Umbilical cord (tissue), 2 donors: ENCODE data around the gene CHRNG.

DNA sequence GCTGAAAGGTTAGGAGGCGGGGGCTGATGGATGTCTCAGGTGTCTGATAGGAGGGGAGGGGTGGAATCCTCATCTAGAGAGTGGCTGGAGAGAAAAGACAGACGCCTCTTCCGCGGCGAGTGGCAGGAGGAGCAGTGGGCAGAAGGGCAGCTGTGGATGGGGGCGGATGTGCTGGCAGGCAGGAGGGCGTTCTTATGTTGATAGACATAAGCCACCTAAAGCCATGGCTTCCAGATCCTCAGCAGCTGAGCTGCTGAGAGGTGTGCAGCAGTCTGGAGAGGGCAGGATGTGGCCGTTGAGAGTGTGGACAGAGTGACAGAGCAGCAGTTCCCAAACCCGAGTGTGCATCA lies 3.2 kb upstream of the ITM2C start:
- RAMPAGE, long total RNA: no peak

DNA sequence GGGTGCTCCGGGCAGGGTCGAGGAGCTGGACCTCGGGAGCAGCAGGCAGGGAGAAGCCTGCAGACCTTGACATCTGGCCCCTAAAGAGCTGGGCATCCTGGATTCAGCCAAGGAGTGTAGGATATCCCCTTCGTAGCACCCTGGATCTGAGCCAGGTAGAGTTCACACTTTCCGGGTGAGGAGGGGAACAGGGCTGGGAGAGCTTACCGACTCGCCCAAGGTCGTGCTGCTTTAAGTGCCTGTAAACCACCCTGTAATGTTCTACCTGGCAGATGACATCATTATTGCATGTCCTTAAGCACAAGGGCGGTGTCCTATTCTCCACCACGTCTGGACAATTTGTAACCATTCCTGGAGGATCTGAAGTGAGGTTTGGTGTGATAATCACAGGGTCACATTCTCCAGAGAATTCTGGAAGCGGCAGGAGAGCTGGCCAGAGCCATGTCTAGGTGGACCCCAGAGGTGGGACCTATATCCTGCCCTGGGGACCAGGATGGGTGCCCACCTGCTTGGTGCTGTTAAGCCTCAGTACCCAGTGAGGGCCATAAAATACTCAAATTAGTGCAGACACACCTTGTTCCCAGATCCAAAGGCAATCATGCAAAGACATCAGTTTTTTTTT lies 14.7 kb downstream of the ITM2C start:
- RAMPAGE, long total RNA: no peak

DNA sequence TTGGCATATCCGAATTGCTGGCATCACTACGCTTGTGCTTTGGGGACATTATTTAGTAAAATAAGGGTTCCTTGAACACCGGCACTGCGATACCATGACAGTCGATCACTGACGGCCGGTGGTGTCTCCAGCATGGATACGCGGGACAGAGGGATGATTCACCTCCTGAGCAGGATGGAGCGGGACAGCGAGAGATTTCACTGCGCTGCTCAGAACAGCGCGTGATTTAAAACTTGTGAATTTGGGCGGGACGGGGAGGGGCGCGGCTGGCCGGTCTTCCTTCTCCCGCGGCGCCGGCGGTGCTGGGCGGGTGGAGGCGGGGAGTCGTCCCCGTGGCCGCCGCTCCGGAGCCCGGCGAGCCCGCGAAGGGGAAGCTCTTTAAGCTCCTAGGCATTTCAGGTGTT lies 32.2 kb upstream of the GPR55 start:
- RAMPAGE, long total RNA: no peak

DNA sequence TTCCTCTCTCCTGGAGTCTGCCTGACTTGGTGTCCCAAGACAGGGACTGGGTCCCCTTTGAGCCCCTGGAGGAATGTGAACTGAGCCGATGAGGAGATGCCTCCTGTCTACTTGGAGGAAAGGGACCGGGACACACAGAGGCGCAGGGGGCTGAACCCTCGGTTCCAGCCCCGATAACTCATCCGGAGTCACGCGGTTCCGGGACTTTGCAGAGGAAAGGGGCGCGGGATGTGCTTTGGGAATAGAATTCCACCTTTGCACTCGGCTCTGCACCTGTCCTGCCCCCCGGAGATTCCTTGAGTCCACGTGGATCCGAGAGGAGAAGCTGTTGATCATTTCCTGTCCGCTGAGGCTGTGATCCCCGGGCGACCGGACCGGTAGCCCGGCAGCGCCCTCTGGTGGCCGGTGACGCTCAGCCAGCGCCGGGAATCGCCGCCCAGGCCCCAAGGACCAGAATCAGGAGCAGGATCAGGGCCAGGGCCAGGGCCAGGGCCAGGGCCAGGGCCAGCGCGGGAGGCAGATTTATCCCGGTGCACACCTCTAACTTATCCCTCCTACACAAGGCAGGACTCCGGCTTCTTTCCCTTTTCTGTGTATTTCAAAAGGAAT lies 8.8 kb upstream of the SPATA3 start:
- RAMPAGE, long total RNA: no peak

DNA sequence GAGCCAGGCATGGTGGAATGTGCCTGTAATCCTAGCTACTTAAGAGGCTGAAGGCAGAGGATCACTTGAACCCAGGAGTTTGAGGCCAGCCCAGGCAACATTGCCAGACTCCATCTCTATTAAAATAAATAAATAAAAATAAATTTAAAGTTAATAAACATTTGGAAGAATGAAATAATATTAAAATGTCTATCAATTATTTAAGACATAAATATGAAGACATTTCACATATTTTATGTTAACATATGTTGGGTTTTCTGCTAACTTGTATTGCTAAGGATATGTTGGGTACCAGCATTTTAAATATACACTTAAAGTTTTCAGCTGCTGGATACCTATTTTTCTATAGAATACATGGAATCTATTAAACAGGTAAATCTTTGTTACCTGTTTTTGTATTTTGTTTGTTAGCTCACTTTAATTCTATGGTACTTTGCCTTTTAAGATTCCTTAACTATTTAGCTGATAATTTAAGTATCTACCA lies 3.6 kb downstream of the HTR2B start:
- RAMPAGE, long total RNA: no peak

GRCh38 chr2:231159318-231160147 lies 34.7 kb upstream of the HTR2B start:
- RAMPAGE, long total RNA: no peak

DNA sequence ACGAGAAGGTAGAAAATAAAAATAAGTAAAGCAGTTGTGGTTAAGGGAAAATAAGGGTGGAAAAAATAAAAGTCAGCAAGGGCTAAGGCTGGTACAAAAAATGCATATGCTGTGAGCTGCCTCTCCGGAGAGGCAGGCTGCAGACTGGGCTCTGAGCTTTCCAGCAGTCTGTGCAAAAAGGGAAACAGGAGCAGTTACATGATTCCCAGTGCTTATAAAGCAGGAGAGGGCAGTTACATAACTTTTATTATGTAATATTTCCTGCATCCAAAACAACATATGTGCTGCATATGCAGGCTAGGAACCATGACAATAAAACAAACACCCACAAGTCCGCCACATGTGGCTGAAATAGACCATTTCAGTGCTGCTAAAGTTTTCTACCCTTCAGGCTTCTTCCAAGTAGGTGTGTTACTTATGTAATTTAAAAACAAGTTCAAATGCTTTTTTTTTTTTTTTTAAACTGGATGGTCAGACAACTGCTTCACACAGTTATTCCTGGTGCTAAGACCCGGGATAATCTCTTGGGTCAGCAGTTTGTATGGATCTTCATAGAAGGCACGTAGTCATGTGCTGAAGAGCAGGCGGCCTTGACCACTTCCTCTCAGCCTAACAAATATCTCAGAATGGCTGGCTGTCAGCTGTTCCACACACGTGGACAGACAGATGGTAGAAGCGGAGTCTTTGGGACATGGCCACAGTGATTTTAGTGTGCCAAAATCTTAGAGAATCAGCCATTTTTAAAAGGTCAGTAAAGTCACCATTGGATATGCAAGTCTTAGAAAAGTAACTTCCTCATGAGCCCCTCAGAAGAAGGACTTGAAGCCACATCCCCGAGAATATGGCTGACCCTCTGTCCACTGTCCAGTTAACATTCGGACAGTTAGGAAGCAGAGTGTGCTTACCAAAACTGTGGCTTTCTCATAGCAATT lies 43.5 kb downstream of the ARMC9 start:
- RAMPAGE, long total RNA: no peak

DNA sequence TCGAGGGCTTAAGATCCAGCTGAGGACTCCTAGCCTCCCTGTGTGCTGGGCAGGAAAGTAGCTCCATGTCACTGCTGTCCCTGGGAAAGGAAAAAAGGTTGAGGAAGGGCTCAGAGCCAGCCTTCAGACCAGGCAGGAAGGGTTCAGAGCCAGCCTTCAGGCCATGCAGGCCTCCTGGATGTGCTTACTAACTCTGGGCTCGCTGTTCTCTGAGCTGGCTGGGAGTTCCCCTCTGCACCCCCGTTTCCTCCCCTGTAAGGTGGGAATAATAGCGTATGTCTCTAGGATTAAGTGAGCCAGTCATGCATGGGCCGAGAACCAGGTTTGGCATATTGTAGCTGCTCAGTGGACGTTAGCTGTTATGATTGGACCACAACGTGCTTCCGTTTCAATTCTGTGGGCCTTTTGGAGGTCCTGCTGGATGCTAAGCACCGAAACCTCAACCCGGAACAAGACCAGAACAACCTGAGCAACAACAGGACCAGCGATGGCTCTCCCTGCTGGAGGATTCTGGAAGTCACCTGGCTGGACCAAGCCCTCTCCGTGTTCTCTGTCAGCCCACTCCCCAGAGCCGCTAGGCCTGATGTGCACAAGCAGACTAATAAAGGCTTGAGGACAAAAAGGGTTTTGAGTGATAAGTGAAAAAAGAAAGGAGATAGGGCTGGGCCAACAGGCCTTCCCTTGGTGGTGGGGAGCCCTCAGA lies 989 bp upstream of the B3GNT7 start:
- RAMPAGE, long total RNA: no peak

- RAMPAGE, long total RNA: no peak
Observed at GRCh38 chr2:231400929-231401764, 5.6 kb downstream of the B3GNT7 start.

DNA sequence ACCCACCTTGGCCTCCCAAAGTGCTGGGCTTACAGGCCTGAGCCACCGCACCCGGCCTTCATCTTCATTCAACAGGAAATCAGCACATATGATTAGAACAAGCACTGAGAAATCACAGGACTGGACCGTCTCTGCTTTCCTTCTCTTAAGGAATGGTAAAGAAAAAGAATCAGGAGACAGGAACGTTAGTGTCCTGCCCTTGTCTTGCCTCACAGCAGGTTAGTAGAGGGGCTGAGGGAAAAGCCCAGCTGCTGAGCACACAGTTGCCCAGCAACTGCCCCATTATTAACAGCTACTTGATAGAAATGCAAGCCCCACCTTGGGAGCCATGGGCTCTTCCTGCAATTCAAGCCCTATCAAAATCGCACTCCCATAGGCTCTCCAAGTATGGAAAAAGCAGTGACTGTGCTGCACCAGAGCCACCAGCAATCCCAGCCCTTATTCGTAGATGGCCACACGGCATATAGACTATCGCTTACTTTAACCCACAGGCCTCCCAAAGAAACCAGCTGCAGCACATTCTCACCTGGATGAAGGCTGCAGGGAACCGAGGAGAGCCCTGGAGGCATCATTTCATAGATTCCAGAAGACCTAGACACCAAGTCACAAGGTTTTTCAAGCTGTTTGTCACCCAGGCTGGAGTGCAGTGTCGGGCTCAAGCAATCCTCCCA lies 11.6 kb downstream of the NCL start:
- RAMPAGE, long total RNA: no peak

- RAMPAGE, long total RNA: no peak
Observed at GRCh38 chr2:231542093-231542540, 11.9 kb upstream of the NMUR1 start.

DNA sequence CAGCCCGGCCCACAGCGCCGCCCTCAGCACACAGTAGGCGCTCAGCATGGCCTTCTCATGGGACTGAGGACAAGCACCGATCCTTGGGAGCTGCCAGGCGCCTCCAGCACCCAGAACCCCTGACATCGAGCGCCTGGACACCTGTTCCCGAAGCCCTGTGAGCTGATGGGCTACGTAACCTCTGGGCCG lies 12.4 kb downstream of the TEX44 start:
- RAMPAGE, long total RNA: no peak

- RAMPAGE, long total RNA: no peak
Observed at GRCh38 chr2:231661519-231661778, 46.9 kb upstream of the PTMA start.

DNA sequence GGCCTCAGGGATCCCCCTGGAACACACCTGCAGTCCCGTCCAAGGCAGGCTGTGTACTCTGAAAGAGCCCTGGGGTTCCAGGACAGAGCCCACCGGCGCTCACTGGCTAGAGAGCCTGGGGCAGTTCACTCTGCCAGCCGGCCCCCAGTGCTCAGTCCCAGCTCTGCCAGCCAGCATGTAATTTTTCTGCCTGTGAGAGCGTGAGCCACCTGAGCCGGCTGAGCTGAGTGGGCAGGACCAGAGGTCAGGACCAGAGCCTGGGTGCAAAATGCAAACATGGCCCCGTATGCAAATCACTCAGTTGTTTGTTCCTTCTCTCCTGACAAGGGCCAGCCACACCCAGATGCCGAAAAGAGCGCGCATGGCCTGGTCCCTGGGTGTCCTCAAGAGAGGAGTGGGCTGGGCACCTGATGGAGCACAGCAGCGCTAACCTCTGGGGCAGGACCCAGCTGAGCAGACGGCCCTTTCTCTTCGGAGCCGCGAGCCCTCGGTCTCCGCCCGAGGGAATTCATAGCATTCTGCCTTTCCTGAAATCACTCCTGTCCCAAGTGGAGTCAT lies 36.6 kb upstream of the PTMA start:
- RAMPAGE, long total RNA: no peak

DNA sequence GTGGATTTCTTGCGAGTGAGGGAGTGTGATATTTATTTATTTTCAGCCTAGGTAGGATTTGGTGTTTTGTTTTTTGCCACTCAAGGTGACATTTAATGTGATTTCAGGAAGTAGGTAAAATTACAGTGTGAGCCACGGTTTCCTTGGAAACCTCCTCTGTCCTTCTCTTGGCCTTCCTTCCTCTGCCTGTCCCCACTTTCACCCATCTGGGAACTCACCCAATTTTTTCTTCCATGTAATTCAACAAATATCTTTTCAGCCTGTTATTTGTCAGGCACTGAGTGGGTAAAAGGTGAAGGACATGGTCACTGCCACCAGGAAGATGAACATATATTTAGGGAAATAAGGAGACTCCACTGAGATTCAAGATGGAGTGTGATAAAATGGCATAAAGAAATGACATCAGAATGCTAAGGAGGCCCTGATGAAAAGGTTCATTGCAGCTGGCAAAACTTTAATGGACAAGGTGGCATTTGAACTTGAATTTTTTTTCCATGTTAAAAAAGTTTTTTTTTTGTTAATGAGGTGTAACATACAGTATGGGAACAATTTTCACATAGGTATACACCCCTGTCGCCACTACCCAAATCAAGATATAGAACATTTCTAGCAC lies 1.3 kb upstream of the PDE6D start:
- RAMPAGE, long total RNA: no peak

- RAMPAGE, long total RNA: no peak
Observed at GRCh38 chr2:231791498-231792243, 5.4 kb downstream of the COPS7B start.

DNA sequence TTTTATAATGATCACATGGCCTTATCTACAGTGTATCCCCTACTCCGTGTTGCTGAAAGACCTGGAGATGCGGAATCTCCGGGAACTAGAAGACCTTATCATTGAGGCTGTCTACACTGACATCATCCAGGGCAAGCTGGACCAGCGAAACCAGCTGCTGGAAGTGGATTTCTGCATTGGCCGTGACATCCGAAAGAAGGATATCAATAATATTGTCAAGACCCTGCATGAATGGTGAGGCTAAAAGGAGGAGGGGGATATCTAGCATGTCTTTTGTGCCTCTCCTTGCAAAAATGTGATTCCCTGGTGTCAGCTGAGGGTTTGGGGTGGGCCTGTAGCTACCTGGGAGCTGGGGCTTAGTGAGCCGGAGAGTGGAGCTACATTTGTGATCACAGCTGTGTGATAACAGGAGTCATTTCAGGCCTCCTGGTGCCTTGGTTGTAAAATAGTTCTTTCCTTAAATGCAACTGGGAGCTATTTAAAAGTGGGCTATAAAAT lies 9.9 kb downstream of the COPS7B start:
- RAMPAGE, long total RNA: no peak

GRCh38 chr2:231900456-231901012 lies 25.7 kb downstream of the NPPC start:
- RAMPAGE, long total RNA: no peak

DNA sequence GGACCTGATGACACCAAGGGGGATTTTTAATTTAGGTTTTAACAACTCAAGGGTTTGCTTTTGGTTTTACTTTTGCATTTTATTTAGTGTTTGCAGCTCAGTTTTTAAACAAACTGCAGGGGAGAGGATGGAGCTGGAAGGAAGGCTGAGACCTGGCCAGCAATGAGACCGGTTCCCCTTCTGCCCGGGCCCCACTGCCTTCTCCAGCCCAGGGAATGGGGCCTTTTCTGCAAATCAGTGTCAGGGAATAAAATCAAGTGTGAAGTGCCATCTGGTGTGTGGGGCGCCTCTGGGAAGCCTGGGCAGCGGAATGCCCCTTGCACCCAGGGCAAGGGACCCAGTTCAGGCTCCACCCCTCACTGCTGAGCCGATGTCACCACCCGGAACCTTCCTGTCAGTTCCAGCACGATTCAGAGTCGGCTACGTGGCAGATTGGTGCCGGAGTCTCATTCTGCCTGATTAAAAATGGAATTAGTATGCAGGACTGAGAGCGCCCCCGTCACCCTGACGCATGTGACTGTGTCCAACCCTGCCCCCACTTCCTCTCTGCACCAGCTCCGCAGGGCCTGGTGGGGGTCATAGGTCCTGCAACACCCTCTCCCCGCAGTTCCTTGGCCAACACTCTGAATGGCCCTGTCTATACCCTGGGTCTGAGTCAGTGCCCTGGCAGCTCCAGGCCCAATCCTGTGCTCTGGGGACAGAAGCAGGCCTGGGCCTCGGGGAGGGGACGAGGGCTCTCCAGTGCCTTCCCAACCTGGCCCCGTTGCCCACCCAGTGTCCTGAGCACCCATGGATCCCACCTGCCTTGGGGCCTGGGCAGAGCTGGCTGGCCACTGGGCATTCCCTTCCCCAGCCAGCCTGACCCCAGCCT lies 8.2 kb upstream of the ALPI start:
- RAMPAGE, long total RNA: no peak

- RAMPAGE, long total RNA: no peak
Observed at GRCh38 chr2:232539205-232539877, at the start of gene CHRNG. CHRNG (plus strand) TSS chr2:232539692.